ENCODE results near the gene ATP8B3.

DNA sequence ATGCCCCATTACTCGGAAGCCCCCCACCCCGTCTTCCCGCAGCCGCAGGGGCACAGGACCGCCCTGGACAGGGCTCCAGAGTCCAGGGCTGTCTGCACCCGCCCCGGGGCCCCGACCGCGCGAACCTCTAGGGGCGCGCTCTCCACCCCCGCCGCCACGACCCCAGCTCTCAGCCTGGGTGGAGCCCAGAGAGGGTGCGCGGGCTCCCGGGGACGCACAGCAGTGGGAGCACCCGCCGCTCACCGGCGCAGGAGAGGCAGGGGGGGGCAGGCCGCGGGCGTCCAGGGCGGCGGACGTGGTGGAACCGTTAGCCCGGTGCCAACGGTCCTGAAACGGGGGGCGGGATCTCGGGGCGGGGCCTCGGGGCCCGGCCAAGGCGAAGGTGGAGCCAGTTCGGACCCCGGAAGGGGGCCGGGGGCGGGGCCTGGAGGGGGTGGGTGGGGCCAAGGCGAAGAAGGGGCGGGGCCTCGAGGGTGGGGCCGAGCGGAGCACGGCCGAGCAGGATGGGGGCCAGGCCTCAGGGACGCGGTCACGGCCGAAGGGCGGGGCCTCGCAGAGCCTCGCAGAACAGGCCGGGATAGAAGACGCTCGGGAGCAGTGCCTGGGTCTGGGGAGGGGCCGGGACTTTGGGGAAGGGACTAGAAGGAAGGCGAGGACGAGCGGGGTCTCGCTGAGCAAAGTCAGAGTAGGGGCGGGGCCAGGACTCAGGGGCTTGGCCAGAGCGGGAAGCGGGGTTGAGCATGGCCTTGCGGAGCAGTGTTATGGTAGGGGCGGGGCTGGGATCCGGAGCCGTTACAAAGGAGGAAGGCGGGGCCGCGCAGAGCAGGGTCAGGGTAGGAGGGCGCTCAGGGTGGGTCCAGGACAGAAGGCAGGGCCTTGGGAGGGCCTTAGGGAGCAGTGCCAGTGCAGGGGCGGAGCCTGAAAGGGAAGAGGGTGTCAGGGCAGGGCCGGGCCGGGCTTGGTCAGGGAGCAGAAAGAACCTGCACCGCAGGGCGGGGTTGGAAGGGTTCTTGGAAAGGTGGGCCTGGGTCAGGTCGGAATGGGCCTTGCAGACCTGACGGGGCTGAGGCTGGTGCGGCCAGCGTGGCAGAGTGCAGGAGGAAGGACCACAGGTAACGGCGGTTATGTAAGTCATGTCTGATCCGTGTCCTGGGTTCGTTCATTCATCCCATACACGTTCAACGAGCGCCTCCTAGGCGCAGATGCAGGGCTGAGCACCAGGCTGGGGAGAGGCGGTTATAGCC lies at the start of gene ATP8B3:
TSS of gene ATP8B3 (minus strand) at position 334 of the 1,244 bp plus-strand sequence.
- PRO-cap, 5 experiments: peak in 5 of 5 experiments; most common plus-strand start position 825 of the sequence (in 3); most common minus-strand start position 761 of the sequence (in 3)
- RAMPAGE, long total RNA, 2 experiments: no peak in any of the 2 experiments
- RRBS: 3% methylated on average over 33 of the region's 95 CpGs

GRCh38 chr19:1921848-1922105 lies 16.6 kb downstream of the ADAT3 start:
- PRO-cap, 5 experiments: no peak in any of the 5 experiments
- RAMPAGE, long total RNA, 2 experiments: no peak in any of the 2 experiments
- RRBS: no CpG with 5 or more reads among the region's 14 CpGs

DNA sequence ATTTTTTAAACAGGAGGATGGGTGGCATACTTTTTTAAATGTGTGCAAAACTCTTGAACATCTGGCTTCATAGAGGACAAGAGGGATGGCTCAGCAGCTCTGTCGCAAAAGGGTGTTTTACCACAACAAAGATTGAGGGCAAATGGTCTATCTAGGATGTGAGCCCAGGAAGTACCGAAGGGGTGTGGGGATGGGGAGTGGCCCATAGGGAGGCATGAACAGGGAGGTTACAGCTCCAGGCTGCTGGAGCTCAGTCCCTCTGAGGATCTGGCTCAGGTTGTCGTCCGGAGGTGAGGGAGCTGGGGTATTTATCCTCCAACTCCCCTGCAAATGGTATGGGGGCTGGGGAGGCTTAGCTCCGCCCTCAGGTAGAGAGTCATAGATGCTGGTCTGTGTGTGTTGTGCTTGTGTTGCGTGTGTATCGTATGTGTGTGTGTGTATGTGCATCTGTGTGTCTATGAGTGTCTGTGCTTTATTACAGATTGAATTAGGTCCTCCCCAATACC lies 13.2 kb upstream of the CSNK1G2 start:
- PRO-cap, 5 experiments: no peak in any of the 5 experiments
- RAMPAGE, long total RNA, 2 experiments: no peak in any of the 2 experiments
- RRBS: no CpG with 5 or more reads among the region's 7 CpGs

GRCh38 chr19:1954163-1954896 lies 13.4 kb downstream of the CSNK1G2 start:
- PRO-cap, 5 experiments: no peak in any of the 5 experiments
- RAMPAGE, long total RNA, 2 experiments: no peak in any of the 2 experiments
- RRBS: no CpG with 5 or more reads among the region's 30 CpGs

DNA sequence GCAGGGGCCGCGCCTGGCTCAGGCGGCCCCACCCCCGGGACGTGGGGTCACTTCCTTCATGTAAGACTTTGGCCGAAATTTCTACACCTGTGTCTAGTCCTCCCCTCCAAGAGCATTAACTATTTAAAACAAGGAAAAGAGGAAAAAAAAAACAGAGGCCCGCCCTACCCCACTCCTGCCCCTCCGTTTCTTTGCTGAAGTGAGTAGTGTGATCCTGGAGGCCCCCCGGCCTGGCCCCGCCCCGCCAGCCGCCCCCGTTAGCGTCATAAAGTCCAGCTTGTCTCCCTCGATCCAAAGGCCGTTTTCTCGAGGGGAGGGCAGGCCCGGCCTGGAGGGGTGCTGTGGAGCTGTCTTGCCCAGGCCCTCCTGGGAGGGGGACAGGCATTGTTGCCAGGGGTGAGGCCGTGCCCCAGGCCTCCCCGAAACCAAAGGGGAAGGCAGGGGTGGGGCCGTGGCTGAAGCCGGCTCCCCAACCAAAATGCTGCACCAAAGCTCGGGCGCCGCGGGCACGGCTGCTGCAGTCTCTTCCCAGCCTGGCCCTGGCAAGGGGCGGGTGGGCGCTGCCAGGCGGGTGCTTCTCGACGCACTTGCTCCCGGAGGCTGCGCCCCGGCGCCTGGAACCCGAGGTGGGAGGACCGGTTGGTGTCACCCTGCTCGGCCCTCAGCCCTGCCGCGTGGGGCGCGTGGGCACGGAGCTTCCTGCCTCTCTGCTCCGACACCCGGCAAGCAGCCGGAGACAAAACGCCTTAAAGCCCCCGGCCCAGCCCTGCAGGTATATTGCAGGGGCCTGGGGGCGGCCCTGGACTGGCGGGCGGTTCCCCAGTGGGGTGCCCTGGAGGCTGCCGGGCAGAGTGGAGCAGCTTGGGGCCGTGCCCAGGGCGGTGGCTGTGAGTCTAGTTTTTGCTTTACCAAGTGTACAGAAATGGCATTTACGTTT lies 34.9 kb downstream of the BTBD2 start:
- PRO-cap, 5 experiments: no peak in any of the 5 experiments
- RAMPAGE, long total RNA, 2 experiments: no peak in any of the 2 experiments
- RRBS: 94% methylated on average over 7 of the region's 56 CpGs

DNA sequence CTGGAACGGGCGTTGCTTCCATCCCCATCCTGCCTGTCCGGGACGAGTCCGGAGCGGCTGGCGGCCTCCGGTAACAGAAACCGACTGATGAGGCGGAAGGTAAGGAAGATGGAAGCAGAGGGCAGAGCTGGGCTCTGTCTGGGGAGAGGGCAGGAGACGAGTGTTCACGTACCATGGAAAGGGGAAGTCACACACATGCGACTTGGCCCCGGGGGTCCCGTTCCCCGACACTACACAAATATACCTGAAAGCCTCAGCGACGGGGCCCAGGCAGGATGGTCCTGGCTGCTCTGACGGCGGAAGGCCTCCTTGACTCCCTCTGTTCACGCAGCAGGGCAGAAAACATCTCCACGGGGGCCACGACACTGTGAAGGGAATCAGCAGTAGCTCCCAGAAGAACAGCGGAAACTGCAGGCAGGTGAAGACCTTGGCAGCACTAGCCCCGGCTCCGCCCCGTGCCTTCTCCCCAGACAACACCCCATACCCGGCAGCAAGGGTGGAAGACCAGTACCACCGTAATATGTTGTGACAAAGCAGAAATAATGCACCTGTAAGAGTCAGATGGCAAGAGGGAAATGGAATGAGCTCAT lies 34.0 kb downstream of the BTBD2 start:
- PRO-cap, 5 experiments: no peak in any of the 5 experiments
- RAMPAGE, long total RNA, 2 experiments: no peak in any of the 2 experiments
- RRBS: 96% methylated on average over 2 of the region's 29 CpGs

DNA sequence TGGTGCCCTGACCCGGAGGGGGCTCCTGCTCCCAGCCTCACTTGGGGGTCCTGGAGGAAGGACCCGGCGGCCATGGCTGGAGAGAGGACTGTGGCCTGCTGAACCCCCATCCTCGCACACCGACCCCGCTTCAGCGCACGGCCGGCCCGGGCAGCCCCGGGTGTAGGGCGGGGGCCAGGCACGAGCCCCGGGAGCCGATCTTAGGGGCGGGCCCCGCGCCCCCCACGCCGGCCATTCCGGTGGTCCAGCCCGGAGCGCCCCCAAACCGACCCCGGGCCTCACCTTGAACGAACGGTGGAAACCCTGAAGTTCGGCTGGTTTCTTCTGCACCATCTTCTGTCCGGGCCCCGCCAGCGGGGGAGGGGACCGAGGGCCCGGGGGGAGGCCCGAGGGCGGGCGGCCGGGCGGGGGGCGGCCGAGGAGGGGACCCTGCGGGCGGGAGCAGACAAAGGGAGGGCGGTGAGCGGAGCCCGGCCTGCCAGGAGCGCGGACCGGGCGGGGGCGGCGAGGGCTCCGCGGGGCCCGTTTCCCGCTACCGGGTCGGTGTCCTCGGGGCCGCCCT lies 444 bp downstream of the MKNK2 start:
- PRO-cap, 5 experiments: no peak in any of the 5 experiments
- RAMPAGE, long total RNA, 2 experiments: no peak in any of the 2 experiments
- RRBS: 3% methylated on average over 35 of the region's 59 CpGs

DNA sequence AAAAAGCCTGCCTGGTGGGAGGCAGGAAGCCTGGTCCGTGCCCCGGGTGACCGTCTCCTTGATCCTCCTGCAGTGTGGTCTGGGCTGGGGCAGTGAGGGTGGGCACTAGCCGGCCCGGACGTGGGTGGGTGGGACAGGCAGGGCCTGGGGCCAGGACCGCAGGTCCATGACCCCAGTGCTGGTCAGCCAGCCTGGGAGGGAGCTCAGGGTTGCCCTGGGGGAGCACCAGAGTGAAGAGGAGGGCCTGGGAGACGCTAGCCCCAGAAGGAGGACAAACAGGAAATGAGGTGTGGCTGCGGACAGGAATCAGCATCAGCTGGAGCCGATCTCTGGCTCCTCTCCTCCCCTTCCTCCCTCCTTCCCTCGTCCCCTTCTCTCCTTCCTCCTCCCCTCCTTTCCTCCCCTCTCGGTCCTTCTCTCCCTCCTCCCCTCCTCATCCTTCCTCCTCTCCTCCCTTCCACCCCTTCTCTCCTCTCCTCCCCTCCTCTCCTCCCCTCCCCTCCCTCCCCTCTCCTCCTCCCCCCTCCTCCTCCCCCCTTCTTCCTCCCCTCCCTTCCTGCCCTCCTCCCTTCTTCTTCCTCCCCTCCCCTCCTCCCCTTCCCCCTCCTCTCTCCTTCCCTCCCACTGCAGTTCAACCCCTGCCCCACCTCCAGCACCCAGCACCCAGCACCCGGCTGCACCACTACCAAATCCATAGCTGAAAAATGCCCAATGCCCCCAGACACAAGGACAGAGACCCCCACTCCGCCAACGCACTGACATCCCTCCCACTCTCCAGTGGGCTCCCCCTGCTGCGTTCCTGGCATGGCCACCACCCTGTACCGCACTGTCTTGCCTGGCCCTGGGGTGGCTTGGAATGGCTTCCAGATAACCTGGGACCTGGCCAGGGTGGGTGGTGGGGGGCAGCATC lies 5.4 kb upstream of the MKNK2 start:
- PRO-cap, 5 experiments: no peak in any of the 5 experiments
- RAMPAGE, long total RNA, 2 experiments: no peak in any of the 2 experiments
- RRBS: 49% methylated on average over 3 of the region's 17 CpGs

DNA sequence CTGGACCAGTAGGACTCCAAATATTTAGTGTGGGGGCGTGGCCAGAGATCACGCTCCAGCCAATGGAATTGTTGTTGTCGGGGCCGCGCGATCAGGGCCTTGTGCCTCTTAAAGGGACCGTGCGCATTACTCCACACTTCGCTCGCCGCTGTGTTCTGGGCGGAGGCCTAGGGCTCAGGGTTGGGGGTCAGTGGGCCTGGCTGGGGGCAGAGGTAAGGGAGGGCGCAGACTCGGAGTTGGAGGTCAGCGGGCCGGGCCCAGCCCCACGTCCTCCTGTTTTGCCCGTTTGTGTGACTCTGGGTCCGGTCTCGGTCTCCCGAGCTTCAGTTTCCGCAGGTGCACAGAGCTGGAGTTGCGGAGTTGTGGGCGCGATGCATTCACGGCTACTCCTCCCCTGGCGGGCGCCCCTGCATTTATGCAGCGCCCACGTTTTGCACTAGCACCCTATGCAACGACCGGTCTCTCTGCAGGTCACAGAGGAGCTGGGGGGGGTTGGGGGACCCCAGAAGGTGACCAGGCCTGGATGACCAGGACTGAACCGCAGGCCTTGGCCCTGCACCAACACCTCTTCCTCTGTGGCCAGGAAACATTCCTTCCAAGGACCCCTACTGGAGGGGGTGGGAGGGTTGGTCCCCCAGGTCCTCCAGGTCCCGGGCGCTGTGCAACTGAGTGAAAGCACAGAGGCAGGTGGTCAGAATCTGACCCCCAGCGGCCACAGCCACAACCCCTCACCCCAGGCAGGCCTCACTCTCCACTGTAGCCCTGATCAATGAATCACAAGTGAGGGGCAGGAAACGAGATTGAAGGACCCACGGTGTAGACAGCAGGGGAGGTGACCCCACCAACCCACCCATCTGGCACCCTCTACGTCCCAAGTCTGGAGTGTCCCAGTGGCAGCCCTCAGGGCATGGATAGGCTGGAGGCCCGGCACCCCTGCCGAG lies 10.8 kb upstream of the MKNK2 start:
- PRO-cap, 5 experiments: peak in 5 of 5 experiments; most common plus-strand start position 120 of the sequence (in 2)
- RAMPAGE, long total RNA, 2 experiments: no peak in any of the 2 experiments
- RRBS: 3% methylated on average over 4 of the region's 41 CpGs

DNA sequence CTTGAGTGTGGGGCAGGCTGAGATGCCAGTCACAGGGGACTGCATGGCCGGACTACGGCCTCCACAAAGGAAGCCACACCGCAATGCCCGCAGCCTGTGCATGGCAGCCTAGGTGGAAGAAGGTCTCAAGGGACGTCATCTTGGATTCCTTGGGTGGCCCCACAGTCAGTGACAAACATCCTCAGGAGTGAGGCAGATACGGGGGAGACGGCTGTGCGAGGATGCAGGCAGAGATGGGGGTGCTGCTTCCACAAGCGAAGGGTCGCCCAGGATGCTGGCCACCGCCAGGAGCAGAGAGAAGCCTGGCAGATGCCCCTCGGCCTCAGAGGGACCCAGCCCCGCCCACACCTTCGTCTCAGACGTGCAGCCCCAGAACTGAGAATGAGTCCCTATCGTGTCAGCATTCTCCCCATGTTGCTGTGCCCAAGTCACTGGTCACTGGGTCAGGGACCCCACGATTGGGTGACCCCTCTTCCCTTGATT lies 16.8 kb downstream of the MOB3A start:
- PRO-cap, 5 experiments: no peak in any of the 5 experiments
- RAMPAGE, long total RNA, 2 experiments: no peak in any of the 2 experiments
- RRBS: no CpG with 5 or more reads among the region's 17 CpGs

- PRO-cap, 5 experiments: no peak in any of the 5 experiments
- RAMPAGE, long total RNA, 2 experiments: no peak in any of the 2 experiments
- RRBS: 51% methylated on average over 17 of the region's 38 CpGs
Measured at GRCh38 chr19:2094994-2095716, 971 bp downstream of the MOB3A start.

DNA sequence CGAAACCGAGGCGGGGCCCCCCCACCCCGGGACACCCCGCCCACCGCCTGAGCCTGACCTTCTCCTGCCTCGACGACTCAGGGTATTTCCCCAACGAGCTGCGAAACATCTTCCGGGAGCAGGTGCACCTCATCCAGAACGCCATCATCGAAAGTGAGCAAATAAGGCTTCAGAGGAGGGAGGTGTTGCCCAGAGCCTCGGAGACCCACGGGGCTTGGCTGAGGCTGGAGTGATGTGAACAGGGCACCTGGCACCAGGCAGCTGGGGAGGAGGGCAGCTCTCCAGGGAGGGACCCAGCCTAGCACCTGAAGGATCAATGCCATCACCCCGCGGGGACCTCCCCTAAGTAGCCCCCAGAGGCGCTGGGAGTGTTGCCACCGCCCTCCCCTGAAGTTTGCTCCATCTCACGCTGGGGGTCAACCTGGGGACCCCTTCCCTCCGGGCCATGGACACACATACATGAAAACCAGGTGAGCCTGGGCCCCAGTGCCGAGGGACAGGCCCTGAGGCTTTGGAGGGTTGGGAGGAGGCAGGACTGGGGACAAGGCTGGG lies 704 bp downstream of the IZUMO4 start:
- PRO-cap, 5 experiments: no peak in any of the 5 experiments
- RAMPAGE, long total RNA, 2 experiments: no peak in any of the 2 experiments
- RRBS: 6% methylated on average over 9 of the region's 22 CpGs

- PRO-cap, 5 experiments: no peak in any of the 5 experiments
- RAMPAGE, long total RNA, 2 experiments: no peak in any of the 2 experiments
- RRBS: 94% methylated on average over 6 of the region's 15 CpGs
Measured at GRCh38 chr19:2108860-2109273, 12.2 kb downstream of the IZUMO4 start.

DNA sequence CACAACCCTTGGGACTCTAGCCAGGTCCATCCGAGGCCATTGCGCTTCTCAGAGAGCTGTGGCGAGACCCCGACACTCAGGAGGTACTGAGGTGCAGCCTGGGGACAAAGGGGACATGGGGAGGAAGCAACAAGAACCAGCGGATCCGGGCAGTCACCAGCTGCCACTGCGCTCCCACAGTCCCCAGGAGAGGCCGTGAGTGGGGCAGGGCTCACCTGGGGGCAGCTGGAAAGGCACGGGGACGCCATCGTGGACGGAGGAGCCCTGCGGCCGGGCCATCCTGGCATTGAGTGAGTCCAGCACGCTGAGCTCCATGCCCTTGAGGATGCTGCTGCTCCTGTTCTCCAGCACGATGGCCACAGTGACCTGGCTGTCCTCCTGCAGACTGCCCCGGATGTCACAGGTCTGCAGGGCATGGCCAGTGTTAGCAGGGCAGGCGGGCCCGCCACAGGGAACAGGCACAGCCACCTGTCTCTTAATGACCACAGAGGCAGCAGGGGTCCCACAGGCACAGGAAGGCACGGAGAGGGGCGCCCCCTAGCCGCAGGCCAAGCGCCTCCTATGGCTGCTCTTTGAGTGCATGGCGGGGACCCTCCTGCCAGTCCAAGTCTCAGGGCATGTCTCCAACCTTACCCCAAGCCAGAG lies 13.9 kb downstream of the IZUMO4 start:
- PRO-cap, 5 experiments: no peak in any of the 5 experiments
- RAMPAGE, long total RNA, 2 experiments: no peak in any of the 2 experiments
- RRBS: 100% methylated on average over 1 of the region's 24 CpGs

DNA sequence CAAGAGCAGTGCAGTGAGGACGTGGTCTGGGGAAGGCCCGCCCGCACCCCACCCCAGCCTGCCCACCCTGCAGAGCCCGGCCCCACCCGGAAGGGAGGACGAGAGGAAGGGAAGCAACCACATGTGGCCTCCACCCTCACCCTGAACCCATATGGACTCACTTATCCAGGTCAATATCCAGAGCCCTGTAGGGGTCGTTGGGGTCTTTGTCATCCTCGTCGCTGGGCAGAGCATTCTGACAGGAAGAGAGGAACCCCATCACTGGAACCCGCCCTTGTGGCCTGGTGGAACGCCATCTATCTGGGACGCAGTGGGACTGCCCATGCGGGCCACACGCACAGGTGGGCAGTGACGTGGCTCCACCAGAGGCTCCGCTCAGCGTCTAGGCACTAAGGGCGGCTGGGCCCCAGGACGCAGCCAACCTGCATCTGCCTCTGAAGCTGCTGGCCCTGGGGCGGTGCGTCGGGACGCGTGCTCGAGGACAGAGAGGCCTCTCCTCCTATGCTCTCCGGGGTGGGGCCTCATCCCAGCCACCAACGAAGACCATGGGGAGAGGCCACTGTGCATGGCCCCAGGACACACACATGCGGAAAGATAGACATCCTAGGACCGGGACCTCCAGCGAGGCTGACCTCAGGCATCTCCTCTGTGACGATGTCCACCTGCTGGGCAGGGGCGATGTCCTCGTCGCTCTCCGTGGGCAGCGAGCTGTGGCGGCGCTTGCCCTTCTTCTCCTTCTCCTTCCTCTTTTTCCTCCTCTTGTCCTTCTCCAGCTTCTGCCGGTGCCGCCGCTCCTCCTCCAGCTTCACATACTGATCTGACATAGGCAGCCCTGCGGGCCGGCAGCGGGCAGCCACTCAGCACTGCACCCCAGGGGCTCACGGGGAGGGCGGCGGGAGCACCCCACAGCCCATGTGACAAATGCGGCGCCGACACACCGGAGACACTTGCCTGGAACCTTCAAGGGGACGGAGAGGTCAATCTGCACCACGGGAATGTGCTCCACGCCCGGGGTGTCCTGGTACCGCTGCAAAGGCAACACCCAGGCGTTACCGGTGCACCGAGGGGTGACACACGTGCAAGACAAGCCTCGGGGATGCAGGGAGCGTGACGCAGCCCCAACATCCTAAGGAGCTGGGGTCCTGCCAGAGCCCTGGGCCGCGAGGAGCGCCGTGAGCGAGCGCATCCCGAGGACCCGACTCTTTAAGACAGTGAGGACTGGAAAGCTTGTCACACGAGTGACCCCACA lies 18.3 kb downstream of the IZUMO4 start:
- PRO-cap, 5 experiments: peak in 1 of 5 experiments; most common minus-strand start position 764 of the sequence (in 1)
- RAMPAGE, long total RNA, 2 experiments: no peak in any of the 2 experiments
- RRBS: 96% methylated on average over 13 of the region's 72 CpGs

GRCh38 chr19:2115840-2116418 lies 19.2 kb downstream of the IZUMO4 start:
- PRO-cap, 5 experiments: no peak in any of the 5 experiments
- RAMPAGE, long total RNA, 2 experiments: no peak in any of the 2 experiments
- RRBS: 99% methylated on average over 5 of the region's 25 CpGs

GRCh38 chr19:2130316-2131133 lies 20.8 kb downstream of the AP3D1 start:
- PRO-cap, 5 experiments: no peak in any of the 5 experiments
- RAMPAGE, long total RNA, 2 experiments: no peak in any of the 2 experiments
- RRBS: 100% methylated on average over 1 of the region's 26 CpGs

DNA sequence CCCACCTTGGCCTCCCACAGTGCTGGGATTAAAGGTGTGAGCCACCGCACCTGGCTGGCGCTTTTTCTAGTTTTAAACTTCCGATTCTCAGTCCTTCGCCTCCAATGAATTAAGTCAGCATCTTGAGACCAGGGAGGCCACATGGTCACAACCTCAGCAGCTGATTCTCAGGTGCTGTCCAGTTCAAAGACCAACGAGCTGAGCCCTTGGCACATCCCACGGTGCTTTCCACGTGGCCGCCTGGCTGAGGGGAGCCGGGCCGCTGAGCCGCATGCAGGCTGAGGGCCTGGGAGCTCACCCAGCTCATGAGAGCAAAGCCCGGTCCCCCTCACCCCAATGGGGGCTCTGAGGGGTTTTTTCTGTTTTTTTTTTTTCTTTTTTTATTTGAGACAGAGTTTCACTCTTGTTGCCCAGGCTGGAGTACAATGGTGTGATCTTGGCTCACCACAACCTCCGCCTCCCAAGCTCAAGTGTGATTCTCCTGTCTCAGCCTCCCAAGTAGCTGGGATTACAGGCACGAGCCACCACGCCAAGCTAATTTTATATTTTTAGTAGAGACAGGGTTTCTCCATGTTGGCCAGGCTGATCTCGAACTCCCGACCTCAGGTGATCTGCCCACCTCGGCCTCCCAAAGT lies 8.9 kb downstream of the AP3D1 start:
- PRO-cap, 5 experiments: no peak in any of the 5 experiments
- RAMPAGE, long total RNA, 2 experiments: no peak in any of the 2 experiments
- RRBS: 60% methylated on average over 4 of the region's 18 CpGs

DNA sequence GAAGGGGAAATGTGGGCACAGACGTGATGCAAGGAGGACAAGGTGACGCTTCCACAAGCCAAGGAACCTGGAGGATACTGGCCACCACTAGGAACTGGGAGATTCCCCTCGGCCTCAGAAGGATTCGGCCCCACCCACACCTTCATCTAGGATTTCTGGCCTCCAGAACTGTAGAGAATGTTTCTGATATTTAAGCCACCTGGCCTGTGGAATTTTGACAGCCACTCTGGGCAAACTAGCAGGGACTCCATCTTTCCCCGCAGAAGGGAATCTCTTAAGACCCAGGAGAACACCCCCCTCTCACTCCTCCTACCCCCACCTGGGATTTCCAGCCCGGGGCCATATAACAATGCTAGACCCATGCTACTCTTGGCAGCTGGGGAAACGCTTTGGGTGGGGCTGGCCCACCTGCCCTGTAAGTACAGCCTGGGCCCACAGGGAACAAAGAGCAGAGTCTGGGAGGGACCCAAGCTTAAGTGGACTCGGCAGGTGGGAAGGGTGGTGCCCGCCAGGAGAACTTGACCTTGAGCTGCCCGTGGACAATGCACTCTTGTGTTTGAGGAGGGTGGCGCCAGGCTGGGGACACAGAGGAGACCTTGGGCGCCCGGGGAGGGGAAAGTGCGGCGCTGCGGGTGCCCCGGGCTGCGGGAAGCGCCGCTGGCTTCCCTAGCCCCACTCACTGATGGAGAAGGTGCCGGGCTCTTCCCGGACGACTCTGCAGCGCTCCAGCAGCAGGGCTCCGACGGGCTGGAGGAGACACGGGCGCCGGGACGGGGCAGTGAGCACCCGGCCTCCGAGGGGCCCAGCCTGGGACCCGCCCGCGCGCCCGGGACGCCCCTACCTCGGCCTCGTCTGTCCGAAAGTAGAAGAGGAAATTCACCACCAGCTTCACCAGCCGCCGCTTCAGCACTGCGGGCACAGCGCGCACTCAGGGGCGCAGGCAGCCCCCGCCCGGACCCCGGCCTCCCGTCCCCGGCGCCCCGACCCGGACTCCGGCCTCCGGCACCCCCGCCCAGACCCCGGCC lies 735 bp downstream of the PLEKHJ1 start:
- PRO-cap, 5 experiments: no peak in any of the 5 experiments
- RAMPAGE, long total RNA, 2 experiments: no peak in any of the 2 experiments
- RRBS: 3% methylated on average over 20 of the region's 59 CpGs

DNA sequence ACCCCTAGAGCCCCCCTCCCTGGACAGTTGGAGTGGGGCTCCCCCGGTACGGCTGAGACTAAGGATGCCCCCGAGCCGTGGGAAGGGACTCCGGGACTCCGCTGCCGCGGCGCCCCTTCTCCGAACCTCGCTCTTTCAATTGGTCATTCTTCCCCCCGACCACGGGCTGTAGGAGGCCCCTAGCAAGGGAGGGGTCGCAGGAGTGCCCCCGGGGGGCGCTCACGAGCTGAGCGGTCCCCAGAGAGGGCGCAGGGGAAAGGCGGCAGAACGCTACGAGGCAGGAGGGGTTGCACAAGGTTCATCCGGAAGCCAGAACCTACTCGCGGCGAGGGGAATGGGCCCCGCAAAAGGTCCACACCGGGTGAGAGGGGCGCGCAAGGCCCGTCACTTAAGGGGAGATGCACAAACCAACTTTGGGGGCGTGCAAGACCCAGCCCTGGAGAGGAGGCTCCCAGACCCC lies 3.1 kb downstream of the JSRP1 start:
- PRO-cap, 5 experiments: no peak in any of the 5 experiments
- RAMPAGE, long total RNA, 2 experiments: no peak in any of the 2 experiments
- RRBS: 5% methylated on average over 22 of the region's 32 CpGs

Data from liver (tissue), 9 donors.